SJCRH30 (cell line): ENCODE results near the genes SPINK4, CHMP5, DCAF12 and RPP25L.

- RAMPAGE, long total RNA = no peak
Measured at GRCh38 chr9:32992308-32992753, 9.1 kb downstream of the APTX start.

DNA sequence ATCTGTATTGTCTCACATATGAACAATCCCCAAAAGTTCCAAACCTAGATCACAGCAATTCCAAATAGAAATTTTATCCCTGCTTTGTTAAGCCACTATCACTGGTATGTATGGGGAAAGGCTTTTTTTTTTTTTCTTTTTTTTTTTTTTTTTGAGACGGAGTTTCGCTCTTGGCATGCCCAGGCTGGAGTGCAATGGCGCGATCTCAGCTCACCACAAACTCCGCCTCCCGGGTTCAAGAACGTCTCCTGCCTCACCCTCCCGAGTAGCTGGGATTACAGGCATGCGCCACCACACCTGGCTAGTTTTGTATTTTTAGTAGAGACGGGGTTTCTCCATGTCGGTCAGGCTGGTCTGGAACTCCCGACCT lies 733 bp downstream of the APTX start:
- RAMPAGE, long total RNA = no peak

GRCh38 chr9:33130214-33131498 lies 36.5 kb downstream of the B4GALT1 start:
- RAMPAGE, long total RNA = no peak

DNA sequence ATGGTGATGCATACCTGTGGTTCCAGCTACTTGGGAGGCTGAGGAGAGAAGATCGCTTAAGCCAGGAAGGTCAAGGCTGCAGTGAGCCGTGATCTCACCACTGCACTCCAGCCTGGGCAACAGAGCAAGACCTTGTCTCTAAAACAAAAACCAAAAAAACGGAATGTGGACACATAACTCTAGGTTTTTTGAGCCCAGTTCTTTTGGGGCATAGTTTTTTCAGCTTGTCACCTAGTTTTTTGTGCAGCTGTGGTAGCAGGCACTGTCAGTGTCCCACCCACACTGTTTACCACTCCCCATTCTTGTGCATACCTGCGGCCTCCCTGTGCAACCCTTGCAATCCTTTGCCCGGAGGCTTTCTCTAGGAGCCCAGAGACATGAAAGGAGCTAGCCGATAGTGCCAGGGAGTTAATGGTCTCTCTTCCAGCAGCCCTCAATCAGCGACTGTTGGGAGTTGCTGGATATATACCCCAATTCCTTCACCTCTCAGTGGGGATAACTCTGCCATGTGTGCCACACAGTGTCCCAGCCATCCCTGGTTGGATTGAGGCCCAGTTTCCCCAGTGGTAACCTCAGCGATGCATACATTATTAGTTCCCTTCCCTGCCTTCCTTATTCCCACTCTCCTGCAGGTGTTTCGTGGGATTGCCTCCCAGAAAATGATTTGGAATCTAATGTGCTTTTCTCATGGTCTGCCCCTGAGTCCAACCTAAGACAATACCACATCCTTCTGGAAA lies 8.6 kb upstream of the SPINK4 start:
- RAMPAGE, long total RNA = no peak

- RAMPAGE, long total RNA = no peak
Measured at GRCh38 chr9:33233667-33234506, 6.1 kb upstream of the SPINK4 start.

- RAMPAGE, long total RNA = no peak
Measured at GRCh38 chr9:33239465-33240449, at the start of gene SPINK4. Gene SPINK4 (plus strand): TSS chr9:33240167.

DNA sequence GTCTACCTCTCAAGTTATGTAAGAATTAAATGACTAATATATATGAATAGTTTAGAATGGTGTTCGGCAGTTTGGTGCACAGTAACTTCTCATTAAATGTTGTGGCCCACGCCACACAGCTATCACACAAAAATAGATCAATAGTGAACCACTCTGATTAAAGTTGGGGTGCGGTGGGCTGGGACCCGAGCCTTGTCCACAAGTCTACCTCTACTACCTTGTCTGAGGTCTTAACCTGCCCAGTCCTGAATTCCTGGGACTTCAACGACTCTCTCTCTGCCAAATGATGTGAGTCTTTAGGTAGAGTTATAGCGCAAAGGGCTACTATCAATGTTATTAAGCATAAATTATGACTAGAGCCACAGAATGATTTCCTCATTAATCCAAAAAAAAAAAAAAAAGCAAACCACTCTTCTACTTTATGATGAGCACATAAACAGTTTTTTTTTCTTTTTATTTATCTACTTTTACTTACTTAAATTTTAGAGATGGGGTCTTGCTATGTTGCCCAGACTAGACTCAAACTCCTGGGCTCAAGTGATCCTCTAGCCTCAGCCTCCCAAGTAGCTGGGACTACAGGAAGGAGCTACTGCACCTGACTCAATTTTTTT lies 11.0 kb downstream of the BAG1 start:
- RAMPAGE, long total RNA = no peak

DNA sequence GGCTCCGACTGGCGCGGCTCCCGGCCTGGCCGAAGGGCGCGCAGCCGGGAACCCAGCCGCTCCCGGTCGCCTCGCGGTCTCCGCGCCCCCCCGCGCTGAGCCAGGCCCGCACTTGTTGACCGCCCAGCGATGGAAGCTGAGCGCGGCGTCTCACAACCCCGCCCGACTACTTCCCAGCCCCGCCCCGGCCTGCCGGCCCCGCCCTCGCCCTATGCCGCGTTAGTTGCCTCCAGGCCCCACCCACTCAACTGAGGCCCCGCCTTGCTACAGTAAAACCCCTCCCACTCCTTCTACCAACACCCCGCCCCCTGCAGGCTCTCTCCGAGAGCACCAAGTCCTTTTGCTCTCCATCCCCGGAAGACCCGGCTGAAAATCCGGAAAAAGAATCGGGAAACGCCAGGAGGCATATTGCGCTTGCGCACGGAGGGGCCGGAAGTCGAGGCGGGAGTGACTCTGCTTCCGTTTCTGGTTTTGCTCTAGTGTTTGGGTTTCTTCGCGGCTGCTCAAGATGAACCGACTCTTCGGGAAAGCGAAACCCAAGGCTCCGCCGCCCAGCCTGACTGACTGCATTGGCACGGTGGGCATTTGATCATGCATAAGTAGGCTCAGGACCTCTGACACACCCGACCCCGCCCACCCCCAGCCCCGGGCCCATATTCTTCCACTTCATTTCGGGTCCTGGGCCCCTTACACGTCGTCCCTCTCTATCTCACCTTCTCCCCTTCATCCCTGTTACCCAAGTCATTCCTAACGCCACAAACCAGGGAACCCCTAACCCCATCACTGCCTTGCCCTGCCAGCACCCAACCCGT lies at the start of gene CHMP5:
TSS of gene CHMP5 (plus strand) at position 479 of the 812 bp plus-strand sequence.
- RAMPAGE, long total RNA = start-site peak on the plus strand centred at position 455 of the sequence, 76 bp wide, 1,392 and 278 reads in 2 replicates

- RAMPAGE, long total RNA = no peak
Measured at GRCh38 chr9:33391052-33391986, 11.0 kb downstream of the AQP7 start.

- RAMPAGE, long total RNA = no peak
Measured at GRCh38 chr9:33434413-33435075, 12.8 kb downstream of the AQP3 start.

DNA sequence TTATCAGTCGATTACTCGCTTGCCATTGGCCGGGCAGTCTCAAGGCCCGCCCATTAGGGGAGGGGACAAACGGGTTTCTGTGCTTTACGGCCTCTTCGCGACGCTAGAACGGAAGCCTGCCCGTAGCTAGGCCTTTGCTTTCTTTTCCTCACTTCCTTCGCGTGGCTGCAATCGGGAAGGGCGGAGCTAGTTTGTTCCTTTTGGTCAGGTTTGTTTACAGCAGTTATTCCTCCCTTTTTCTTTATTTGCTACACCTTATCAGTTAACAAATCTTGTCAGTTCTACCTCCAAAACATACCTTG lies 217 bp upstream of the NOL6 start:
- RAMPAGE, long total RNA = no peak

GRCh38 chr9:33819992-33820373 lies 3.0 kb downstream of the UBE2R2 start:
- RAMPAGE, long total RNA = no peak

DNA sequence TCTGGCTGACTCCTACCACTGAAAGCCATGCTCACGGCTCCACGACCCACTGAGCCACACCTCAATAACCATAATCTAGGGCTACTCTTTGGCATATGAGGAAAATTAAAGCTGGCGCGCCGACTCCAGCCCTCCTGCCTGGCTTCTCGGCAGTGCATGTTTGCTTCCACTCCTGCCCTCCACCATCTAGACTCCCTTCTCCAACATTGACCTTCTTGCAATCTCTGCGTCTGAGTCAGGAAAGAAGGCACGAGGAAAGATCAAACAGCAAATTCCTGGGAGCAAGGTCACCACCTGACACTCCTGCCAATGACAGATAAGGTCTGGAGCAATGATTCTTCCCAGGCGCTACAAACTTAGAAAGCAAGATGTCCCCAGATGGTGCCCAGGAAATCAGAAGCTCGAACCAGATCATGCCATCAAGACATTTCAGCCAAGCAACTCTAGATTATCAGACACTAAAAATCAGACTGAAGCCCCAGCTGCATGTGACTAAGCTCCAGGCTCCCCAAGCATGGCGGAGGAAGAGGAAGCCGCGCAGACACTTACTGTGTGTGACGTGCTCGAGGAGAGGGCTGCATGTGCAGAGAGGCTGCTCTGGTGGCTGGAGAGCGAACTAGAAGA lies 115.2 kb downstream of the UBE2R2 start:
- RAMPAGE, long total RNA = no peak

DNA sequence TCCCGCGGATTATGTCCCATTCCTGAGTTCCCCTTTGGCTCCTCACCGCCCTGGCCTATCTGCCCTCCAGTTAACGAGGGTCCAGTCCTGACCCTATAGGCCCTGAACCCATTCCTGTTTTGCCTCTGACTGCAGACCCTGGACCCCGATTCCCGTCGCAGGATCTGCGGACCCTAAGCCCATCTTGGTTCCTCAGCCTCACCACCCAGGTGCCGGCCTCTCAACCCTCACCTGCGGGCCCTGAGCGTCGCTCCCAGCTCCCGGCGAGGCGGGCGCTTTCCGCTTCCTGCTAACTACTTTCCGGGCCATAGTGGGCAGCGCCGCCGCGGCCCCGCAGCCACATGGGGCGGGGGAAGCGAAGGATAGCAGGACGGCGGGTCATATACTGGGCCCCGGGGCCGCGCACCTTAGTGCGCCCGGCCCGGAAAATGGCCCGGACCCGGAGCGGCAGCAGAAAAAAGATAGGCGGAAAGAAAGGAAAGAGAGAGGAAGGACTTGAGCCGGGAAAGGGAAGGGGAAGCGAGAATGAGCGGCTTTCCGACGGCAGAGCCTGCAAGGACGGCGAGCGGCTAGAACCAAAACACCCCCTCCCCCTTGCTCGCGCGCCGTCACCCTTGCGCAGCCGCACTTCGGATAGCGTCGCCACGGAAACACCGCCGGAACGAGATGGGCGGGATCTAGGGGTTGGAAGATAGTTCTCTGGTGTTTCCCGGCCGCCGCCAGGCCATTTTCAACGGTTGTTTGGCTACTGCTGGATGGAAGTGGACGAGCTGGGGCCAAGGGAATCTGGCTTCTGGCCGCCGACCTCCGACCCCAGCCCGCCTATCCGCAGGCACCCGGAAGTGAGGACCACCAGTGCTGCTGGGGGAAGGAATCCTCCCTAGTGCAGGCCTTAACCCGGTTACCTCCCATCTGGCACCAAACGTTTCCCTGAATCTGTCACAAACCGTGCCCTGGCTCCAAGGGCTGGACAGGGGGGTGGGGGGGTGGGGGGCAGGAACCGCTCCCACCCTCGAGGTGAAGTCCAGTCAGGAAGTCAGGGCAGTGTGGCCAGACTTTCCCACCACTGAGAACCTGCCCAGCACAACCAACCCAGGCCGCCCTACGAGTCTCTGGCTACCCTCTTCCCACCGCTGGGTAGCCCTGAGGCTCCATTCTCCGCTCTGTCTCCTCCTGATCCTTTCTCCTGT lies at the start of gene DCAF12:
TSS of gene DCAF12 (minus strand) at position 576 of the 1,190 bp plus-strand sequence.
- RAMPAGE, long total RNA = no peak

GRCh38 chr9:34158170-34158931 lies 20.5 kb upstream of the UBAP1 start:
- RAMPAGE, long total RNA = no peak

- RAMPAGE, long total RNA = no peak
Measured at GRCh38 chr9:34179707-34179908, 765 bp downstream of the UBAP1 start.

DNA sequence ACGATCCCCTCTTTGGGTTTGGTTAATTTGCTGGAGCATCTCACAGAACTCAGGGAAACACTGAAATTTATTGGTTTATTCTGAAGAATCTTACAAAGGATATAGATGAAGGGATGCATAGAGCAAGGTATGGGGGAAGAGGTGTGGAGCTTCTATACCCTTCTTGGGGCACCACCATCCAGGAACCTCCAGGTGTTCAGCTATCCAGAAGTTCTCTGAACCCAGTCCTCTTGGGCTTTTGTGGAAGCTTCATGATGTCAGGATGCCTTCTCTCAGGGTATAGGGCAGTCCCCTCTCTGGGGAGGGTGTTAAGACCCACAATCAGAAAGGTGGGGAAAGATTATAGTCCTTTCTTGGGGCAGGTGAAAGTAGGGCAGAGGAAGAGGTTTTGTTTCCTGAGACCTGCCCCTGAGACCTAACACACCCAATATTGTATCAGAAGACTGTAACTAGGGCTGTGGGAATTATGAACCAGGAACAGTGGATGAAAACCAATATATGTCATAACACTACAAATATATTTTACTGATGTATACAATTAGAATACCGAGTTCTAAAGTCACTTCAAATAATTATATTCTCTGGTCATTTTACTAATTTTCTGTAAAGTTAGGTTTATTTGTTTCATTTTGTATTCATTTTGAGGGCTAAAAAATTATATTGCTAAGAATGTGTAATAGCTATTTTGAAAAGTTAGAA lies 14.9 kb downstream of the UBAP1 start:
- RAMPAGE, long total RNA = no peak

DNA sequence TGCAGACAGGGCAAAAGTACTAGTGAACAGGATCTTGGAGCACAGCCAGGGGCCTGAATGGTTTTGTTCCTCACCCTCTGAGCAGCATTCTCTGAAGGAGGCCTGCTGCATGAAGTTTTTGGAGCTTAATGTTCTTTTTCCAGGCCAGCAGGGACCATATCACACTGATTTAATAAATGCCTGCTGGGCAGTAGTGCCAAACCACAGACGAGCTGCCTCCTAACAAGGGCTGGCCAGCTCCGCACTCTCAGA lies 16.5 kb downstream of the NUDT2 start:
- RAMPAGE, long total RNA = no peak

- RAMPAGE, long total RNA = no peak
Measured at GRCh38 chr9:34432021-34432739, 26.2 kb downstream of the FAM219A start.

GRCh38 chr9:34612007-34612738 lies at the start of gene RPP25L:
Gene RPP25L (minus strand): TSS chr9:34612097.
- RAMPAGE, long total RNA = no peak